NB4 (cell line): ENCODE measurements around the gene RBBP8.

GRCh38 chr18:22625396-22625876 is 207.7 kb upstream of the CTAGE1 start:
- RRBS = no CpG with 5 or more reads among the region's 2 CpGs

DNA sequence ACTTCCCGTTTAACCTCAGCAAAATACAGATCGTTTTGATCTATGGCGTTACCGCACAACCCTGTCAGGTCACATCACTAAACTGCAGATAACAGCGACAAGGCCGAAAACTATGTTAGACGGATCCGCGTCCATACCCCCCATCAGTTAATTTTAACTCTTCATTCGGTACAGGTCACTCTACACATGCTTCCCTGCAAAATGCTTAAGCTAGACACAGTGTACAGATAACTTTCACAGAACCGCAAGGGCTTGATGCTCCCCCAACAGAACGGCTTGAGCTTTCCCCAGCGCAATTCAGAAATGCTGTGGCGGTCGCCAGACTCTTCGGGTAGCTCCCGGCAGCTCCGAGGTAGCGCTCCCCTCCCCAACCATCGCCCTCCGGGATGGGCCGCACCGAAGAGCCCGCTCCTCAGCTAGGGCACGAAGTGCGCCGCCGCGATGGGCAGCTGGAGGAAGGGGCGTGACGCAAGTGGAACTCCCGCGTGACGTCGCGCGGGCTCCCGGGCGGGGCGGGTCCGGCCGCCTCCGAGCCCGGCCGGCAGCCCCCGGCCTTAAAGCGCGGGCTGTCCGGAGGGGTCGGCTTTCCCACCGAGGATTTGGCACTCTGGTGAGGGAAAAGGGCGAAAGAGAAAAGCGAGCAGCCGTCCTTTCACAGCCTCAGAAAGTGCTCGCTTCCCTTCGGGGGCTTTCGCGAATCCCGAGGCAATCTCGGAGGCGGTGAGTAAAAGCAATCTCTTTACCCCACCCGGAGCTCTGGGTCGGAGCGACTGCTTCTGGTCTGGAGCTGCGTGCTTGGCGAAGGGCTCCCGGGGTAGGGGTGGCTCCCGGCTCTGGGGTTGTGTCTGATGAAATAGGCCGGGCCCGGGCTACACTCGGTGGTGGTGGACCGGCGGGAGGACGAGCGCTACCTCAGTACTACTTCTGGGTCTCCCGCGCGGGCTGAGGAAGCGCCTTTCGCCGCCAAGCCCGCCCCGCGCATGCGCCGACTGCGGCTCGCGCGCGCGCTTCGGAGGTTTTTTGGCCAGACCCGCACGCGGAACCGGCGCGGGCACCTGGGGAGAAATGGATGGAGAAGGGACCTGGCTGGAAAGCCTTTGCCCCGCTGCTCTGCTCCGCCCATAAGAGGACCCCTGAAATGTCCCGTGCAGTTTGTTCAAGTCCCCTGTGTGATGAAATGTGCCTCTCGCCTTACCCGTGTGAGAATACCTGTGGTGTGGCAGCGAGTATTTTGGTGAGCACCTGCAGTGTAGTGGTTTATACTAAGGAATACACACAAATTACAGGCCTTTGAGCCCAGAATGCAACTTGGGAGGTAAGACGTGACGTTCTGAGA is at the start of gene RBBP8:
RBBP8 (plus strand) TSS at position 484 of the 1,336 bp plus-strand sequence.
- RRBS = under 1% methylated on average over 11 of the region's 107 CpGs

GRCh38 chr18:23099454-23100060 is 35.7 kb upstream of the CABLES1 start:
- RRBS = no CpG with 5 or more reads among the region's 7 CpGs

DNA sequence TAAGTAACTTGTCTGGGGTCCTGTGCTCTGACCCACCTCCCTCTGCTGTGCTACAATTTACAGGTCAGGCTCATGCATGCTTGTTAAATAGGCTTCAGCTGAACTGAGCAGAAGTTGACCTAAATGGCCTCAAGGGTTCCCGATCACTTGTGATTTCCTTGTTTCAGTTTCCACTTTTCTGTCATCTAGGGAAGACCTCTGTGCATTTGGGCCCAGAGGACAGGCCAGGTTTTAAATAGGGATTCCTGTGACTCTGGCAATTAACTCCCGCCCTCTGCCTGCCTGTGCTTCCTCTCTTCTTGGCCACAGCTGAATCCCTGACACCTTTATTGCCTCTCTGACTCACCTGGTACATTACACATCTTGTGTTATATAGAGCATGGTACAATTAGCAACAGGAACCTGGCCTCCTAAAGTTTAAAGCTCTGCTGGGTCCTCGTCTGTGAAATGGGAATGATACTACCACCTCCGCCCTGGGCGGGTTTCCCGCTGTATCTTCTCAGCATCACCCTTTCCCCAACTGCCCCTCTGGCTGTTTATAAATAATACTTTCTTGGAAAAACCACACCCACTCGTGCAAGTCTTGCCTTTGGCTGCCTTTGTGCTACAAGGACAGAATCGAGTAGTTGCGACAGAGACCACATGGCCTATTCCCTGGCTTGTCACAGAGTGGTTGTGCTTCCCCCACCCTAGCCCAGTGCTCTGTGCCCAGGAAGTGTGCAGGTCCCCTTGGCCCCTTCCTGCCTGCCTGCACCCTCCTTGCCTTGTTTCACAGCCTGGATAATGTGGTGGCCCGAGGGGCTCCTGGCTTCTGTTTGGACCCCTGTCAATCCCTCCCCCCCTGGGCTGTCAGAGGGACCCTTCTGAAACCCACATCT is 7.9 kb downstream of the CABLES1 start:
- RRBS = no CpG with 5 or more reads among the region's 10 CpGs

- RRBS = no CpG with 5 or more reads among the region's 8 CpGs
These were observed 48.2 kb downstream of the CABLES1 start for GRCh38 chr18:23183369-23183939.

GRCh38 chr18:23234479-23234992 is 99.3 kb downstream of the CABLES1 start:
- RRBS = no CpG with 5 or more reads among the region's 5 CpGs

GRCh38 chr18:23265418-23265748 is 130.1 kb downstream of the CABLES1 start:
- RRBS = no CpG with 5 or more reads among the region's 4 CpGs

GRCh38 chr18:23281454-23282520 is 146.5 kb downstream of the CABLES1 start:
- RRBS = no CpG with 5 or more reads among the region's 21 CpGs

DNA sequence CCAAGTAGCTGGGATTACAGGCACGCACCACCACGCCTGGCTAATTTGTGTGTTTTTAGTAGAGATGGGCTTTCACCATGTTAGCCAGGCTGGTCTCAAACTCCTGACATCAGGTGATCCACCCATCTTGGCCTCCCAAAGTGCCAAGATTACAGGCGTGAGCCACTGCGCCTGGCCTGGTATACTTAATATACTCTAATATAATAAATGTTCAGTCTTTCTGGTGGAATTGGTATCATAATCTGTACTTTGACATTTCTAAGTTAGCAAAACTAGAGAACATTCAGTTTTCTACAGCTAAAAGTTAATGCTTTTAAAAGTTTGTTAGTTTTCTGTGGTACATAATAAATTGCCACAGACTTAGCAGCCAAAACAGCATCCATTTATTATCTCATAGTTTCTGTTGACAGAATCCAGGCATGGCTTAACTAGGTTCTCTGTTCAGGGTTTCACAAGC is 15.4 kb downstream of the RIOK3 start:
- RRBS = no CpG with 5 or more reads among the region's 4 CpGs

- RRBS = no CpG with 5 or more reads among the region's 7 CpGs
These were observed 22.7 kb upstream of the RMC1 start for GRCh38 chr18:23480642-23481019.

GRCh38 chr18:23502588-23502793 is 820 bp upstream of the RMC1 start:
- RRBS = 83% methylated on average over 2 of the region's 3 CpGs

DNA sequence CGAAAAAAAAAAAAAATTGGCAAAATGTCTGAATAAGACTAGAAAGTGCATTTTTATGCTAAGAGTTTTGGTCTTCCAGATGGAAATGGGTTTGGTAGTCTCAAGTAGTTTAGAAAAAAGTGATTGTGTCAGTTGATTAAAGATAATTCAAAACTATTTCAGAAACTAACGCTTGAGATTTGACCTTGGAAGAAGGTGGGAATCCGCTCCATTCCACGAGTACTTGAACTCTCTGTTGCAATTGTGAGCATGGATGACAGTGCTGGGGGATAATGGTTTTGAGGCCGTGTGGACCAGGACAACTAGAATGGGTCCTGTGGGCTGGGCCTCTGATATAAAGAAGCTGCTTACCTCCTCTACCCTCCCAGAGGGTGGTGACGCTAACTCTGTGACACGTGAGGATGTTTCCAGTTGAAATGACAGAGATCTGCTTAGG is 16.2 kb downstream of the RMC1 start:
- RRBS = no CpG with 5 or more reads among the region's 7 CpGs

DNA sequence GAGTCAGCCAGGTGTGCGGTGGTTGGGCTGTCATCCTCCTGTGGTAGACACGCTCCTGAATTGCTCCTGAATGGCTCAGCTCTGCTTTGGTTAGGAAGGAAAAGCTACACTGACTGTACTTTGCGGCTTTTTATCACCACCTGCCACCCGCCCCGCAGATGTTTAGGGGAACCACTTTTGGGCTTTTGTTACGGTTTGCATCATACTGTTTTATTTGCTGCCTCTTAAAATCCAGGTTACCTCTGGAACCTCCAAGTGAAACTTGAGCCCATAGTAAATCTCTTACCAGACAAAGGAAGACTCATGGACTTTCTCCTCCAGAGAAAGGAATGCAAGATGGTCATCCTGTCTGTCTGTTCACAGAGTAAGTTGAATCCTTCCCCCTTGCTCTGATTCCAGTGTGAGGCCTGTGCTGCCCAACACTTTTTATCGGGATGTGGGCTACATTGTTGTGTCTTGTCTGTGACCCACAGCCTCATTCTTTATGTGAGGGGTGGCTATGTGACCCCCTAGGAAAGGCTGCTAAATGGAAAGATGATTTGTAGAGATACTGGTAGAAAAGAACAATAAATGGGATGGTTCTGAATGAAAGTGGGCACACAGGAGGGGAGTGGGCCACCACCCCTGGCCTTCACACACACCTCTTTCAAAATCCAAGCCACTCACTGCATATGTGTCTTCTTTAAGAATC is 23.2 kb downstream of the RMC1 start:
- RRBS = no CpG with 5 or more reads among the region's 7 CpGs

DNA sequence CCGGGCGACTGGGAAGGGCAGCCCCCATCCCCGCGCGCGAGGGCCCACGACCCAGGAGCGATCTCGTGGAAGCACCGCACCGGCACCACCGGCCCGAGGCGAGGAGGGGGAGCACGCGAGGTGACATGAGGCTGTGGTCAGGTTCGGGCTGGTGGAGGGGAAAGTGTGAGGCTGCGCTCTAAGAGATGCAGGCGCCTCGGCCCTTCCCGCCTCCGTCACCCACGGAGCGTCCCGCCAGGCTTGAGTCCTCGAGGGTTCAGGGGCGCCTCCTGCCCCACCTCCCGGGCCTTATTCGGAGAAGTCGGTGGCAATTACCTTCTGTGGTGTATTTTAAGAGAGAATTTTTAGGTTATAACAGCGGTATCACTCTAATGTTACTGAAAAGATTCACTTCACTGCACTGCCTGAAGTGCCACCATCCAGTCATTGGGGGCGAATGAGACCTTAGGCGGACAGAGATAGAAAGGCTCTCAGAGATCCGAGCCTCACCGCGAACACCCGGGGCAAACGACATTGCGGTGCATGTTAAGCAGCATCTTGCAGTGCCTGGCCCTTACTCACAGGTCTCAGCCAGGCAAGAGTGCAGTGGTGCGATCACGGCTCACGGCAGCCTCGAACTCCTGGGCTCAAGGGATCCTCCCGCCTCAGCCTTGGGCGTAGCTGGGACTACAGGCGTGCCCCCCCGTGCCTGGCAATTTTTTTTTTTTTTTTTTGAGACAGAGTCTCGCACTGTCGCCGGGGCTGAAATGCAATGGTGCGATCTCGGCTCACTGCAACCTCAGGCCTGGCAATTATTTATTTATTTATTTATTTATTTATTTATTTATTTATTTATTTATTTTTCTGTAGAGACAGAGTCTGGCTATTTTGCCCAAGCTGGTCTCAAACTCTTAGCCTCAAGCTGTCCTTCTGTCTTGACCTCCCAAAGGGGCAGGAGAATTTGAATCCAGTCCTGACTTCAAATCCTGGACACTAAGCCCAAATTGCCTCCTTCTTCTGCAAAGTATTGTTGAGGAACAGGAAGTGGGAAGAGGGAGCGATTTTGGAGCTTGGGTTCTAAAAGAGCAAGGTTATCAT is 1.2 kb downstream of the LAMA3 start:
- RRBS = 89% methylated on average over 10 of the region's 53 CpGs

- RRBS = no CpG with 5 or more reads among the region's 7 CpGs
These were observed 68.2 kb downstream of the LAMA3 start for GRCh38 chr18:23757521-23757863.

GRCh38 chr18:23778702-23779551 is 89.7 kb downstream of the LAMA3 start:
- RRBS = no CpG with 5 or more reads among the region's 10 CpGs

GRCh38 chr18:23872411-23873305 is 141.9 kb upstream of the TTC39C start:
- RRBS = 75% methylated on average over 5 of the region's 25 CpGs

GRCh38 chr18:23949670-23950362 is 64.7 kb upstream of the TTC39C start:
- RRBS = no CpG with 5 or more reads among the region's 7 CpGs

GRCh38 chr18:24014987-24015804 is 642 bp downstream of the TTC39C start:
- RRBS = under 1% methylated on average over 25 of the region's 53 CpGs

DNA sequence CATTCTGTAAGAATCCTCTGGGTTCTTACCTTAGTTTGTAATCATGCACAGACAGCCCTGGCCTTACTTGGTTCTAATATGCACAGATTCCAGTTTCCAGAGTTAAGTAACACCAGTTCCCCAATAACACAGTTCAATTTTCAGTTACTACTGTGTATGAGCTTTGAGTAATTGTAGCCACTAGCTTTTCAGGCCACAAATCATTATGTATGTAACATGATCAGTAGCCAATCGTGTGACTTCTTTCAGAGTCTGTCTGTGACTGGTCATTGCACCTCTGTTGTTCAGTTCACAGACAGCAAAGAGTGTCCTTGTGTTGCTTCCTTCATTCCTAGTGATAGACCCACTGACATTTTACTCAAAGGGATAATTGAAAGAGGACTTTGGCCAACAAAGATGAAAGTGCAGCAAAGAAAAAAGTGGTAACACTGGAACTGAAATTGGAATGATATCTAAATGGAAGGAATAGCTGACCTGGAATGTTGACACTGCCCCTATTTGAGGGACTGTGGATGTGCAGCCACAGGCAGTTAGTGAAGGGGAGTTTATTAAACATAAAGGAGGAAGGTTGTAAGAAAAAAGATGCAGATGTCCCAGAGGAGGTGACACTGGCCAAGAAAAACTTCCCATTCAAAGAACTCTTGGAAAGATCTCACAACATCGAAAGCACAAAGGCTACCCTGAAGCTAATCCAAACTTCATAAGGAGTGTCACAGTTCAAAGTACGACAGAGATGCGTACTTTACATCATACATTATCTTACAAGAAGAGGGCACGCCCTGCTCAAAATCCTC is 19.2 kb downstream of the TTC39C start:
- RRBS = no CpG with 5 or more reads among the region's 5 CpGs